H4 (cell line): ENCODE results near the genes P2RY2, PLEKHB1 and UCP2.

DNA sequence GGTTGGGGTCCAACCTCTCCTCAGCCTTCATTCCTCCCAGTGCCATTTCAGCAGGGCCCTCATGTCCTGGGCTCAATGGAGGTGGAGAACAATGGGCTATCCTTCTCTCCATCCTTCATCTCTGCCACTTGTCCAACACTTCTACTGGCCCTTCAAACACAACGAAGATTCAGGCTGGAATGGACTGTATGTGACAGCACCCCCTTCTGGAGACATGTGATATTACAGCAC, 6.9 kb downstream of the PDE2A start:
- RAMPAGE, long total RNA = no peak

- RAMPAGE, long total RNA = no peak
Measured at GRCh38 chr11:72719914-72721287, 31.8 kb downstream of the ARAP1 start.

DNA sequence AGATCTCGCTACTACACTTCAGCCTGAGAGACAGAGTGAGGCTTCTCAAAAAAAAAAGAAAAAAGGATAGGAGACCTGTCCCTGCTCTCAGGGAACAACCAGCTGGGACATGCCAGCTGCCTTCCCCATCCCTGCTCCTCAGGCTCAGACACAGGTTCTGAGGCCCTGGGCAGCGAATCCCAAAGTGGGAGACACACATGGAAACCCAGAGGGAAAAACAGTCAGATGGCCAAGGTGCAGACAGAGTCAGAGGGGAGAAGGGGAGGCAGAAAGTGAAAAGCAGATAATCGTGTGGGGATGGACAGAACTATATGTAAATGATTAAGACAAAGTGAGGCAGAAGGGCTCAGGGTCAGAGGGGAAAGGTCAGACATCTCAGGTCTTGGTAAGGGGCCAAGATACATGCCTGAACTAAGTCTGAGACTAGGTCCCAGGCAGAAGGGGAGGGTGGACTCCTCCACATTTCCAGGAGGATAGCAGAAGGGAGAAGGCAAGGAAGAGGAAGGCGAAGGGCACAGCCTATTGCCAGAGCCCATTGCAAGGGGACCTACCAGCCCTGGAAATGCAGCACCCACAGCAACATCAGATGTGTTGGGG, 14.2 kb downstream of the STARD10 start:
- RAMPAGE, long total RNA = no peak

DNA sequence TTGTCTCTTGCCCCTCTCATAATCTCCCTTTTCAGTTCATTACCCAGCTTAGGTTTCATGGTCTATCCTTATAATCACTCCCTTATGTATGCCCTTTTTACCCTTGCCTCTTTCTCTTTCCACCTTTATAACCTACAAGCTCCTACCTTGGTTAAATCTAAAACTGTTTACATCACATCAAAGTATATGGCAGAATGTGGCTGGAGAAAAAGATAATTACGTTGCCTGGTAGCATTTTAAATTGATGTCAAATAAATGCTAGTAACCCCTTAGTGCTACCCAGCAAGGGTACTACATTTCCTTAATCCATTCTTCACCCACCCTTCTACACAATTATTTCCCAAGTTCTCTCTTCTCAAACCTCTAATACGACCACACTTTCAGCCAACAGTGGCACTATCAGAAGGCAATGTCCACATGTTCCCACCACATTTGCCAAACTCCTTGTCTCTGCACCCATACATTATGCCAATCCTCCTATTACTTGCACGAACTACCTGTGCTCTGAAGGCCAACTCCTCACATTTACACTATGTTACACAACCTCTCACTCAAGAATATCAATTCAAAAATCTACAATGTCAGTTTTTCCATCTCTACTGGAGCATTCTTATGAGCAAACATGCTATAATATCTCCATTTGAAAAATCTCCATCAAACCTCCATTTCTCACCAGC, 137.5 kb downstream of the FCHSD2 start:
- RAMPAGE, long total RNA = no peak

- RAMPAGE, long total RNA = no peak
Measured at GRCh38 chr11:73047992-73048501, 94.1 kb downstream of the FCHSD2 start.

DNA sequence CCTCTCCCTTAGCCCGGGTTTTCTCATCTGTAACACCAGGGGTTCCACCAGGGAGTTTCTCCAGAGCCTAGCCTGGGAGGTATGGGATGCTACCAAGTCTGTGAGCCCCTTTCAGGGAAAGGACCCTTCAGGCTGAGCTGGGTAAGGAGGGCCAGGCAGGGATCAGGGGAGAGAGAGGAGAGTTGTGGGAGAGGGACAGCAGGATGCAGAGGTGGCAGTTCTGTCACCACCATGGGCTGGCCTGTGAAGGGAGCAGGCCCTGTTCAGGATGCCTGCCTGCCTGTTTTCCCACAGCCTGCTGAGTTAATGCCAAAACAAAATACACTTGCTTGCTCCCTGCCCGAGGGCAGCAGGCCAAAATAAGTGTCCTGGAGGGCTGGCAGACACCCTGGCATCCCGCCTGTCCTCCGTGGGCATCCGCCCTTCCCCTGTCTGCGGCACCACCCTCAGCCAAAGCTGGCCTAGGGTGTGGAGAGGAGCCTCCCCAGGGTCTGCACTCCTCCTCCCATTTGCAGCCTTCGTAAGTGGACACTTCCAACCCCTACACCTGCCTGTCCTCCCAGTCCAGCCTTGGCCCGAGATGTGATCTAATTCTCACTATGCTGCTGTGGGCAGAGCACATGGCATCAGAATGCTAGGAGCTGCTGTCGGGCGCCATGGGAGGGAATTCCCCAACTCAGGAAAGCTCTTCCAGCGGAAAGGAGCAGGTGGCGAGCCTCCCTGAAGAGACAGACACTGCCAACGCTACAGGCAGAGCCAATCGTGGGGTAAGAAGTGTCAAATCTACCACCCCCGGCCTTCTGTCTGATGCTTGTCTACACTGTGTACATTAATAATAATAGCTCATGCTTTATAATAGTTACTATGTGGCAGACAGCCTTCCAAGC, 6.0 kb upstream of the FCHSD2 start:
- RAMPAGE, long total RNA = no peak

DNA sequence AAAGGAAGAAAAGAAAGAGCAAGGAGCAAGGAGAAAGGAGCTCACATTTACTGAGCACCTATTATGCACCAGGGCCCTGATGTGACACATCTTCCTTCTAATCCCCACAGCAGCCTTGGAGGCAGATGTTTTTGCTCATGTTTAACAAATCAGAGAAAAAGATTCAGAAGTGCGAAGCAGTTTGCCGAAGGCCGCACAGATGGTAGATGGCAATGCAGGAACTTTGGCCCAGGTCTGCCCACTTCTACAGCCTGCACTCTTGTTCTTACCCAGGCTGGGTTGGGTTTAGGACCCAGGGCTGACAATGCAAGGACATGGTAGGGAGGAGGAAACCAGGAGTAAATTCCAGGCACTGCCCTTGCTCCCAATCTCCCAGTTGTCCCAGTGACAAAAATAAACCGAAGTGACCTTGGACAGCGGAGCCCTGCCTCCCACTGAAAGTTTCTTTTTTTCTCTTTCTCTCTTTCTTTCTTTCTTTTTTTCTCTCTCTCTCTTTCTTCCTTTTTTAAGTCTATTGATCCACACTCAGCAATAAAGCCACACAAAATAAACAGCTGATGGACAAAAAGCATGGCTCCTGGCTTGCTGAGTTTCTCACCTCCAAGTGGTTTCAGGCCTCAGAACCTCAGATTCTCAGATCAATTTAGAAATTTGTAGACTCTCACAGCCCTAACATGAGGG, 33.4 kb upstream of the FCHSD2 start:
- RAMPAGE, long total RNA = no peak

DNA sequence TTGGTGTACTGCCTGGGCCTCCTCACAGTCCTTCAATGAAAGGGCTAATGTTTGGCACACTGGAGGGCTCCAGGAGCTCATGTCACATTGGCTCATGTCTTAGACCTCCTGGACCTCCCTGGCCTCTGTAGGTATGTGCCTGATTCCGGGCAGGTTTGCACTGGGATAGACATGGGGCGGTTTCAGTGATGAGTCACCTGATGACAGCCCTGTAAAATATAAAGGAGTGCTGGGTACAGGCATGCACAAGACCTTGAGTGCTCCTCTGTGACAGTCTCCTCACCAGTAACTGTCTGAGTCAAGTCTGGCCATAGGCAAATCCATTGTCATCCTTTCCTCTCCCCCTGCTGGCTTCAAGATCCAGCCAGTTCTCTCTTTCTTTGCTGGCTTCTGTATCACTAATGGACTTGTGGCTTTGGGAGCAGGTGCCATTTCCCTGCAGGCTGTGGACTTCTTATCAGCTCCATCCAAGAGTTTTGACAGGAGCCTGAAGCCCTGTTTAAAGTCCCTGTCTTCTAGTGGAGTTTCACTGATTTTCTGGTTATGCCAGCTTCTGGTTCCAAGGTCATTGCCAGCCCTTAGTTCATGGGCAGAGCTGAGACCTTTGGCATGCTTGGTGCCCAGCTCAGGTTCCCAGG, 22.7 kb upstream of the P2RY2 start:
- RAMPAGE, long total RNA = no peak

- RAMPAGE, long total RNA = no peak
Measured at GRCh38 chr11:73200017-73200933, 17.8 kb upstream of the P2RY2 start.

DNA sequence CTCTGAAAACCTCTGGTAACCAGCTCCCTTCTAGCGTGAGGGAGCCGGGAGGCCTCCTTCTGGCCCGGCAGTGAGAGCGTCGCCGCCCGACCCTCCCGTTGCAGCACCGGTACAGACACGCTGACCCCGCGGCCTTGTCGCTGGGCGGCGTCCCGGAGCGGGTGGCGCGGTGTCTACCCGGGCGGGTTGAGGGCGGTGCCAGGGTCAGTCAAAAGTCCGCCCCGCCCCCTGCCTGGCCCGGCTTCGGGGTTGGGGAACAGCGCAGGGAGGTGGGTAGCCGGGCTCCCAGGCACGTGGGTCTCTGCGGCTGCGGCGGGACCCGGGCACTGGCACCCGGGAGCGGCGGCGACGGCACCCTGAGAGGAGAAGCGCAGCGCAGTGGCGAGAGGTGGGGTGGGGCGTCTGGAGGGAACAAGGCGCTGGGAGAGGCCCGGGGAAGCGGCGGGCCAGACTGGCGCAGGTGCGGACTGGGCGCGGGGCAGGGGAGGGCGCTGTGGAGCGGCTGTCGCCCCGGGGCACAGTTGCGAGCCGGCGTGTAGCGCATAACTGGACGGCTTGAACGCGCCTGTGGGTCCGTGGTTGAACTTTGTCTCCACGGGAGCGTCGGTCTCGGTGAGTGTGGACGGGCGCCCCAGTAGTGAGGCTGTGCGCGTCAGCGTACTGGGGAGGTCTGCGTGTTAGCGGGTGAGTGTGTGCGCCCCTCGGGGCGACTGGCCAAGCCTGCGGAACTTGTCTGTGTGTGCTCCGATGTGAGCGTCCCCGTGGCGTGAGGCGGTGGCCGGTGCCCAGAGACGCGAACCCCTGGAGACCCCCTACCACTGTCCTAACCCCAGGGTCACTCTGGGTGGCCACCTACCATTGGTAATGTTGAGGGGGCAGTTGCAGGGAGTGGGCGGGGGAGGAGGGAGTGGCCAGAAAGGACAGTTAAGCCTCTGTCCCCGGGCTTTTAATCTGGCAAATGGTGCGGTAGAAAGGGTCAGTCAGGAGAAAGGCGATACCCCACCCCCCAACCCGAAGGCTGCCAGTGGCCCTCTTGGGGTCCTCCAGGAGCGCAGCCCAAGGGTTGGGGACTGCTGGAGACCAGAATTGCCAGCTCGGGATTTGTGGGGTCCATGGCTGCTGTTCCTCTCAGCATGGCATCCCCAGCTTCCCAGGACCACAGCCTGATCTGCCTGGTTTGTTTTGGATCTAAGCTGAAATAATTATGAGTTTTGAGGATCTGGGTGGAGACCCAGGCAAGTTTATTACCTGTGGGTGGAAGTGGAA, at the start of gene P2RY2:
Gene P2RY2, plus strand, starts transcription at position 237 of the 1,266 bp plus-strand sequence.
- RAMPAGE, long total RNA = no peak

DNA sequence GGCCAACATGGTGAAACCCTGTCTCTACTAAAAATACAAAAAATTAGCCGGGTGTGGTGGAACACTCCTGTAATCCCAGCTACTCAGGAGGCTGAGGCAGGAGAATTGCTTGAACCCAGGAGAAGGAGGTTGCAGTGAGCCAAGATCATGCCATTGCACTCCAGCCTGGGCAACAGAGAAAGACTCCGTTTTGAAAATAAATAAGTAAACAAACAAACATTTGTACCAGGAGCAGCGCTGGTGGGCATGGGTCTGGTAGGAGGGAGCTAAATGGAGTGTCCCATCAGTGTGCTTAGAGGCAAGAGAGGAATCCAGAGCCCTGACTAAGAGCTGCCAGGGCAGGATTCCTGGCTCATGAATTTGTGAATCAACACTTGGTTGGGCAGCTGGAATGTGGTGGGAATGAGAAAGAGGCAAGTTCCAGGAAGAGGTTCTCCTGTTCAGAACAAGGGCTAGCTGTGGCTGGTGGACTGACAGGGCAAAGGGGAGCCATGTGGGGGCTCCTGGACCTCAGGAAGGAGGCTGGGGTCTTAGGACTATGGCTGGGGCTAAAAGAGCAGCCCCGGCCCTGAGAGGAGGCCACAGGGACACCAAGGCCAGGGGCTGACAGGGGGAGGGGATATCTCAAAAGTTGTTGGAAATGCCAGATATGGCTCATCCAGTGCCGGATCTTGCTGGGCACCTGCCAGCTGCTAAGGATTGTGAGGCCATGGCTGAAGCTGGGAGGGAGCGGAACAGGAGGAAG, 14.8 kb upstream of the P2RY6 start:
- RAMPAGE, long total RNA = no peak

DNA sequence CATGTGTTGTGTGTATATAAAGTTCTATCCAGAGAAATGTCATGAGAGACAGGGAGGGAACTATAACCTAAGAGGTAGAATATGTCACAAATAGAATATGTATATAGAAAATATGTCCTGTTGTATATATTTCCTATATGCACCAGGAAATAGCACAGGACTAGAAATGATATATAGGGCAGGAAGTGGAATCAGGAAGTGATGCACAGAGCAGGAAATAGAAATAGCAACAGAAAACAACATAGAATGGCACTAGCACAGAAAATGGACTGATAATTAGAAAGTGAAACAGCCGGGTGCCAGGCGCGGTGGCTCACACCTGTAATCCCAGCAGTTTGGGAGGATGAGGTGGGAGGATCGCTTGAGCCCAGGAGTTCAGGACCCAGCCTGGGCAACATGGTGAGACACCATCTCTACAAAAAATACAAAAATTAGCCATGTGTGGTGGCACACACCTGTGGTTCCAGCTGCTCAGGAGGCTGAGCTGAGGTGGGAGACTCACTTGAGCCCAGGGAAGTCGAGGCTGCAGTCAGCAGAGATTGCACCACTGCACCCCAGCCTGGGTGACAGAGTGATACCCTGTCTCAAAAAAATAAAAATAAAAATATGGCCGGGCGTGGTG, 9.9 kb upstream of the RELT start:
- RAMPAGE, long total RNA = no peak

DNA sequence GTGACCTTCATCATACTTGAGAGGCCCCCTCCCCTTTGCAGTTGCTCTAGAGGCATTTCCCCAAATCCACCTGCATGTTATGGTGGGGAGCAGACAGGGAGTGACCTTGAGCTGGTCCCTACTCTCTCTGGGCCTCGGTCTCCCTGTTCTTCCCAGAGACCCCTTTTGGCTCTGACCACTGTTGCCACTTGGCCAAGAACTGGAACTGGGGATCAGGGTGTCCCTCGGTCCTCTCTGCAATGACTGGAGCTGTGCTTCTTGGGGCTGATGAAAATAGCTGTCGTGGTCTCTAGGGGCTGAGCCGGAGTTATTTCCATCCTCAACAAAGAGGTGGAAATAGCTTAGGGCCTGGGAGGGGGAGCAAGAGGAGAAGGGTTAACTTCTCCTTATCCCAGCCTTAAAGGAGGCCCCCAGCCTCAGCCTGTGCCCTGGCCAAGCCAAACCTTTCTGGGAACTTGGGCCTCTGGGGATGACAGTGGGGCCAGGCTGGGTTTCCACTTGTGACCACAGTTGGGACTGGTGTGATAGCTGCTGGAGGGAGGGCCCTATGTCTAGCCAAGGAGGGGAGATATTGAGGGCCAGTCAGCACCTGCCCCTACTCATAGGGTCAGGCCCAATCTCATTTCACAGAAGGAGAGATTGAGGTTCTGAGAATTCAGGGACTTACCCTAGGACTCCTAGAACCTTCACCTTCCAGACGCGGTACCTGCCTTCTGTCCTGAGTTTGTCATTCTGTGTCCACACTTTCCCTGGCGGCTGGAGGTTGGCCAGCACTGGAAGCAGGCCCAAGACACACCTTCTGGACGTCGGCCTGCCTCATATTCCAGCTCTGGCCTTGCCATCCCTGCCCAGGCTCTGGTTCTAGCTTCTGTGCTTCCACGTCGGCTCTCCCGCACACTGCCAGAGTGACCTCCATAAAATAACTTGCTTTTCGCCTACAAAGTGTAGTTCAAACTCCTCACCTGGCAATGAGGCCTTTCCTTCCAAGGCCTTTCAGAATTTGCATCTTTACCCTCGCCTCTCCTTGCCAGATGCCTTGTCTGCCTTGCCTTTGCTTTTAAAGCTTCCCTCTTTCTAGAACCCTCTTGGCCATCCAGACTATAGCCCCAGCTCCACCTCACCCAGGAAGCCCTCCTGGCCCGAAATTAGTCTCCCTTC, 3.1 kb downstream of the RELT start:
- RAMPAGE, long total RNA = no peak

DNA sequence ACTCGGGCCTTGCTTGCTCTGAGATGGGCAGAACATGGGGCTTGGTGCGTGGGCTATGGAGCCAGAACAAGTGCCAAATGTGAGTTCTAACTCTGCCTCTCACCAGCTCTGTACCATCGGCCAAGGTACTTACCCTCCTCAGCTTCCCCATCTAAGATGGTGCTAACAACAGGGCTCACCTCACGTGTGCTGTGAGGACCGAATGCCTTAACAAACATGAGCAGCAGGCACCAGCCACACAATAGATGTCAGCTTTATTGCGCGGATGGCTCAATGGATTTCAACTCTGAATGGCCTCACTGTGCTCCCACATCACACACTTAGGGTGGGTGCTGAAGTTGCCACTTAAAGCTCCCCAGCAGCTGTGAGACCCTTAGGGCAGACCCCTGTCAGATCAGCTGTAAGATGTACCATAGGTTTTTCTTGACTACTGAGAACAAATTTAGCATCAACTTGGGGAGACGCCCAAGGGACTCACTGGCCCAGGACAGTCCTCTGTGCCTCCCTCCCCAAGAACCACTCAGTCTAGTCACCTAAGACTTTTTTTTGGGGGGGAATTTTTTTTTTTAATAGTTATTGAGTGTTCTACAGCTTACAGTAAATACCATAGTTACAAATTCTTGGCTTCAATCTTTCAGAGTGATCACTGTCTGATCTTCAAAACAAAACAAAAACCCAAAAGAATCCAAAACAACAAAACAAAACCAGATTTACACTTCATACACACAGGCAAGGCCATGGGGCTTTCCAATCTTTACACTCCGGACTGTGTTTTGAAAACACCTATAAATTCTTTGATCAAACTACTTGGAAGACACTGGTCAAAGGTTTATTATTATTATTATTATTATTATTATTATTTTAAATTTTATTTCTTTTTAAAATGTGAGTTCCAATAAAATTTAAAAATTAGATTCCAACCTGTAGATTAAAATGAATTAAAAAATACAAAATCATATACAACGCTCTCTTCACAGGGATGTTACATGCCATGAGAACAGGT, 24.4 kb downstream of the RELT start:
- RAMPAGE, long total RNA = no peak

DNA sequence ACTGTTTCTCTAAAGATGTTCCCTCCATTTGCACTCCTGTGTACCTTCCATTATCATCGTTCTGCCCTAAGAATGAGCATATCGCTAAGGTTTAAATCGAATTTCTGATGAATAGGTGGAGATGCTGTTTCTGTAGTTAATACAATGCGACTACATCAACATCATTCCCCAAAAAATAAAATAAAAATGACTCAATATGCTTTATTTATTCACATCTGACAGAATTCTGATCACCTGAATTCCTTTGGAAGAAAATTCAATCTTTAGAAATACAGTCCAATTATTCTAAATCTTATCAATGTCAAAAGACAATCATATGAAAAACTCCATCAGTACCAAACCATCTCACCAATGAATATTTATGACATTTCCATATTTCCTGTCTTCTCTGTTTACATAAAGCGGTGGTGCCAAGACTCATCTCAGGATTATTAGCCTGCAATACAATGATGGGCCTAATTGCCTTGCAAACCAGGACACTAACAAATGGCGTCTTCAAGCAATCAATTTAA, 2.3 kb downstream of the FAM168A start:
- RAMPAGE, long total RNA = no peak

GRCh38 chr11:73645962-73646971, at the start of gene PLEKHB1:
PLEKHB1 (plus strand) TSS chr11:73646581.
- RAMPAGE, long total RNA = no peak

DNA sequence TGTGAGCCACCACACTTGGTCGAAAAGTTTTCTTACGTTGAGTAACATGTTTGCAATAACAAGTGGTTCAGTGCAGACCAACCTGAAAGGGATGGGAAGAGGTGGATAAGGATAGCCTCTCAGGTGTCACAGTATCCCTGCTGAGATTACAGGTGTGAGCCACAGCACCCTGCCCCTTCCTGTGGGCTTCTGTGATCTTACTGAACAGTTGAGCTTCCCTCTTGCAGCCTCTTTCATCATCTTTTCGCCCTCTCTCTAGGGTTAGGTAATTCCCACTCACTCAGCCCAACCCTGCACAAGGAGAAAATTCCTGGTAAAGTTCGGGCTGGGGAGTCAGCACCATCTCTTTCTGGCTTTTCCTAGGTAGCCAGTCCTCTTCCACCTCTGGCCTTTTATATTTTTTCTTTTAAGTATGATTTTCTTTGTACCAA, 3.4 kb upstream of the MRPL48 start:
- RAMPAGE, long total RNA = no peak

- RAMPAGE, long total RNA = no peak
Measured at GRCh38 chr11:73971937-73972687, 10.5 kb downstream of the UCP2 start.

GRCh38 chr11:73976065-73976494, 6.6 kb downstream of the UCP2 start:
- RAMPAGE, long total RNA = no peak

DNA sequence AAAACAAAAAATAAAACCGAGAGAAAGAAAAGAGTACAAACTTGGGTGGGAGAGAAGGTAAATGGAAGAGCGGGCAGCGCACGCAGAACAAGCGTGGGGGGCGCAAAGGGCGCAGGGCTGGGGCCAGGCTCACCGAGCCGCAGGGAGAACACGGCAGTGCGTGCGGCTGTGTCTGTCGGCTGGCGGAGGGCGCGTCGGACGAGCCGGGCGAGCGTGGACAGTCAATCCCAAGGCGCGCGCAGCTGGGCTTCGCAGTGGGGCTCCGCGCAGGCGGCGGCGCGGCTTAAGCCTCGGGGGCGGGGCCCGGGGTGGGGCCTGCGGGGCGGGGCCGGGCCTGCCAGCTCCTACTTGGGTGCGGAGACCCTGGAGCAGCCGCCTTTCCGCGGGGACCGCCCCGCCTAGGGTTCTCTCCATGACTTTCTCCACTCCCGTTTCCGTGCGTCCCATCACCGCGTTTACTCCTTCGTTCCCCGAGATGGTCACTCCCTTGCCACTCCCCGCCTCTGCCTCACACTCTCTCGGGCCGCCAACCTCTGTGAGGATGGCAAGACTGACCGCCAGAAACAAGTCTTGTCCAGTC, at the start of gene UCP2:
Gene UCP2, minus strand, starts transcription at position 256 of the 580 bp plus-strand sequence.
- RAMPAGE, long total RNA = no peak